Thoracic aorta endothelial cell (primary cell): ENCODE measurements around a stretch of chr22.

DNA sequence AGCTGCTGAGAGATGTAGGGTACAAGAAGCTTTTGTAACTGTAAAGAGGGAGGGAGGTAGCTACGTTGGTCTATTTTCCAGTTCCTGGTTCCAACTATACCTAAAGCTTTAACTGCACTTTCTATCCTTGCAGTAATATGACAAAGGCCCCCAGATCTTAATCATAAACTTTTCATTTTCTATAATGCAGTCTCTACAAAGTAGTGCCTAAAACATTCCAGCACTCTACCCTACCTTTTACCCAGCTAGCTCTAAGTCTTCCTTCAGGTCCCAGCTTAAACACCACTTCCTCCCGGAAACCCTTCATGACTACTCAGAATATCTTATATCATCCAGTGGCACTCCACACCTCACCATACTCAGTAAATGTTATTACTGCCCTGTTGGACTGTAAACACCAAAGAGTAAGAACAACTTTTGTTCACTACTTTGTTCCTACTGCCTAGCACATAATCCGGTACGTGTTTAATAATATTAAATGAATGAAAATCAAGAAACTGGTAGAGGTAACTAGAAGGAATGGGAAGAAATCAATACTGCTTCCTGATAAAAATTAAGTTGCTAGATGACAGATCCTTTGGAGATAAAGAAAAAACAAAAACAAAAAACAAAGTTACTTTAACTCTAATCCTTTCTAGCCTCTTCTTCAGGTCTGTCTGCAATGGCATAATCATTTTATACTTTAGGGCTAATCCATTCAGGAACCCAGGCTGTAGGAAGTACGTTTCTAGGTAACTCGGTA, 9.0 kb downstream of the MAPK1 start:
- CAGE, long polyA plus RNA = no peak

DNA sequence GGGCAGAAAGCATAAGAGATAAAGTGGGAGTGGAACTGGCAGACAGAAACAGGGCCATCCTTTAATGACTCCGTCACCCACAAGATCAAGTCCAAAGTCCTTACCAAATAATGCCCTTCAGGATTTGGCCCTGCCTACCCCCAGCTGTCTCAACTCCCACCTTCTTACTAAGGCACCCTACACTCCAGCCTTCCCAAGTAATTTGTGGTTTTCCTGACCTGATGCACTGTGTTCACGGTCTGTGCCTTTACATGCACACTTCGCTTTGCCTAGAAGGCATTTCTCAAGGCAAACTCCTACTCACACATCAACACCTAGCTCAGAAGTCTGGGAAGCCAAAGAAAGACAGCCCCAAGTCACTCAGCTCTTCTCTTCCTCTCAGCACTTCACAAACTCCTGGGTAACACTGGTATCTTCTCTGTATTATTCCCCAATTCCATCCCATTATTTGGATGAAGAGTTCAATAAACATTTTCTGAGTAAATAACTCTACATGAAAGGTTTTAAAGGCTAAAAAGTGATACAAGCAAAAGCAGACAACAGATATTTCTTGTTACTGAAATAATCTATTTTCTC, 5.9 kb downstream of the MAPK1 start:
- CAGE, long polyA plus RNA = no peak

GRCh38 chr22:21939233-21939777, 13.3 kb downstream of the PPM1F start:
- CAGE, long polyA plus RNA = no peak

- CAGE, long polyA plus RNA = no peak
These were observed 9.6 kb downstream of the PPM1F start for GRCh38 chr22:21942909-21943564.

- CAGE, long polyA plus RNA = no peak
These were observed 12.1 kb upstream of the PPM1F start for GRCh38 chr22:21964618-21965232.

DNA sequence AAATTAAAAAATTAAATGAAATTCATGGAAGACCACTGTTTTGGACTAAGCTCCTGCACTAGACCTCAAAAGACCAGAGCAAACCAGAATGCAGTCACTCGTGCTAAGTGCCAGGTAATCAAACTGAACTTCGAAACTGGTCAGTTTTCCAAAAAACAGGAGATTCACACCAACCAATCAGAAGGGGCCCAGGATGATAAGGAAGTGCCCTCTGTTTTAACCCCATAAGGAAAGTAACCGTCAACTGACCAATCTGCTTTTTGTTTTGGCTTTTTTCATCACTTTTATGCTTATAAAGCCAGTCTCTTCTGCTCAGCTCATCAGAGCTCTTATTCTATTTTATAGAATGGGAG, 10.0 kb upstream of the TOP3B start:
- CAGE, long polyA plus RNA = no peak

- CAGE, long polyA plus RNA = no peak
These were observed 12.1 kb upstream of the TOP3B start for GRCh38 chr22:21994735-21994983.

DNA sequence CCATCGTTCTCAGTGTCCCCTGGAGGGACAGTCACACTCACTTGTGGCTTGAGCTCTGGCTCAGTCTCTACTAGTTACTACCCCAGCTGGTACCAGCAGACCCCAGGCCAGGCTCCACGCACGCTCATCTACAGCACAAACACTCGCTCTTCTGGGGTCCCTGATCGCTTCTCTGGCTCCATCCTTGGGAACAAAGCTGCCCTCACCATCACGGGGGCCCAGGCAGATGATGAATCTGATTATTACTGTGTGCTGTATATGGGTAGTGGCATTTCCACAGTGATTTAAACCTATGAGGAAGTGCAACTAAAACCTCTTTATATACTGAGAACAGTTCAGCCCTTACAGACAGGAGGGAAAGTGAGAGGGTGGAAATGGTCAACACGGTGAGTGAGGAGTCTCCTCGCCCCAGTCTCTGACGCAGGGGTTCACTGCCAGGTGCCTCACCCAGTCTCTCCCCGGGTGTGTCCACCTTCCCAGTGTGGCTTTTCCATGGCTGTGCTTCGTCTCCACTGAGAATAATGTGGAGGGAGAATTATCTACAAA, 116.4 kb upstream of the TOP3B start:
- CAGE, long polyA plus RNA = no peak

- CAGE, long polyA plus RNA = no peak
These were observed 66.9 kb downstream of the GGTLC2 start for GRCh38 chr22:22711133-22711850.

- CAGE, long polyA plus RNA = no peak
These were observed 75.9 kb downstream of the GGTLC2 start for GRCh38 chr22:22720256-22720716.

DNA sequence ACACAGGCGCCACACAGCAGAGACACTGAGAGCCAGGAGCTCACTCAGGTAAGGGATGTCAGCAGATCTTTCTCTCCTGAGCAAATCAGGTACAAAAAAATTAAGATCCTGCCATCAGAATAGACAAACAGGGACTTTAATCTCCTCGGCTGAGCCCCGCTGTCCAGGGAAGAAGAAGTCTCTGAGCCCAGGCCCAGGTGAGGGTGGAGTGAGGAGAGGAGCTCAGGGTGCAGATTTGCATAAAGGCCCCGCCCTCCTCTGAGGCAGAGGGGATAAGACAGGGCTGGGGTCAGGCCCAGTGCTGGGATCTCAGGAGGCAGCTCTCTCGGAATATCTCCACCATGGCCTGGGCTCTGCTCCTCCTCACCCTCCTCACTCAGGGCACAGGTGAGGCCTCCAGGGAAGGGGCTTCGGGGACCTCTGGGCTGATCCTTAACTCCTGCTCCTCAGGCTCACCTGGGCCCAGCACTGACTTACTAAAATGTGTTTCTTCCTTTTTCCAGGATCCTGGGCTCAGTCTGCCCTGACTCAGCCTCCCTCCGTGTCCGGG, 89.9 kb downstream of the GGTLC2 start:
- CAGE, long polyA plus RNA = no peak

- CAGE, long polyA plus RNA = no peak
These were observed 108.5 kb downstream of the GGTLC2 start for GRCh38 chr22:22752725-22753419.

GRCh38 chr22:22929792-22930233, 42.2 kb downstream of the IGLL5 start:
- CAGE, long polyA plus RNA = no peak

DNA sequence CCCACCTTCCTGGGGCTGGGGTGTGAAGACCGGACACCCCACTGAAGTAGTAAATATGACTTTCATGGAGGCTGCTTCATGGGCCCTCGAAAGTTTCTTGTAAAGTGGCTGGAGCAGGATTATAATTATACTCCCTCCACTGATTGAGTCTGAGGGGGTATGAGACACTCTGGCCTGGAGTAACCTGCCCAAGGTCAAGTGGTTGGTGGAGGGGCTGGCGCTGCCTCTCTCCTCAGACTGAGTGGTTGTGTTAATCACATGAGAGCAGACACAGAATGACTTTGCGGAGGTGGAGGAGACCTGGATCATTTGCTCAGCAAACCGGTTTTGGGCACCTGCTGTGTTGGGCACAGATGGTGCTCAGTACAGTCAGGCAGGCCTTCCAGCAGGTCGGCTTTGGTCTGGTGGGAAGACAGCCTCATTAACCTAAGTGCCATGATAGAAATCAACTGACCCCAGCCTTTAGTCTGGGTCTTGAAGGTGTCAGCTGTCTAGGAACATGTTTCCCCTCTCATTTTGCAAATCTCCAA, 11.8 kb downstream of the BCR start:
- CAGE, long polyA plus RNA = no peak

DNA sequence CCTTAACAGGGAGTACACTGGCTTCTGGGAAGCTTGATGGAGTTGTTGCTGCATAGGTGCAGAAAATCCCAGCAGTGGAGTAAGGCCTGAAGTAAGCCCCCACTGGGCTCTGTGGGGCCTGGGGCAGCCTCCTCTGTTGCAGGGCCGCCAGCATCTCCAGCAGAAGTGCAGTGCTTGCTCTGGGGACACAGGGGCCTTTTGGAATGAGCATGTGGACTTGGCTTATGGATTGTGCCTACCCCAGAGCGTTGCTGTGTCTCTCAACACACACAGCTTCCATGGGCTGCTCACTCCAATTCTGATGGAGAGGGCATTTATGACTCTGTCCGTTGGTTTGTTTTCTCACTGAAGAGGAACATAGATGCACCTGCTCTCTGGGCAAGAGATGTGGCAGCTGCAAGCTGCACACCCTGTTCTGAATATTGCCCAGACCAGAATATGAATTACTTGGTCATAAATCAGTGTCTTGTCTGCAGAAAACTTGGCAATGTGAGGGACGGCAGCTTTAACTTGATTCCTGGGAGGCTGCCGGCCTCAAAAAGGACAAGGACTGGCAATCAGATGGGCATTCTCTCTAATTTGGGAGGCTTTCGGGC, 32.2 kb downstream of the BCR start:
- CAGE, long polyA plus RNA = no peak

DNA sequence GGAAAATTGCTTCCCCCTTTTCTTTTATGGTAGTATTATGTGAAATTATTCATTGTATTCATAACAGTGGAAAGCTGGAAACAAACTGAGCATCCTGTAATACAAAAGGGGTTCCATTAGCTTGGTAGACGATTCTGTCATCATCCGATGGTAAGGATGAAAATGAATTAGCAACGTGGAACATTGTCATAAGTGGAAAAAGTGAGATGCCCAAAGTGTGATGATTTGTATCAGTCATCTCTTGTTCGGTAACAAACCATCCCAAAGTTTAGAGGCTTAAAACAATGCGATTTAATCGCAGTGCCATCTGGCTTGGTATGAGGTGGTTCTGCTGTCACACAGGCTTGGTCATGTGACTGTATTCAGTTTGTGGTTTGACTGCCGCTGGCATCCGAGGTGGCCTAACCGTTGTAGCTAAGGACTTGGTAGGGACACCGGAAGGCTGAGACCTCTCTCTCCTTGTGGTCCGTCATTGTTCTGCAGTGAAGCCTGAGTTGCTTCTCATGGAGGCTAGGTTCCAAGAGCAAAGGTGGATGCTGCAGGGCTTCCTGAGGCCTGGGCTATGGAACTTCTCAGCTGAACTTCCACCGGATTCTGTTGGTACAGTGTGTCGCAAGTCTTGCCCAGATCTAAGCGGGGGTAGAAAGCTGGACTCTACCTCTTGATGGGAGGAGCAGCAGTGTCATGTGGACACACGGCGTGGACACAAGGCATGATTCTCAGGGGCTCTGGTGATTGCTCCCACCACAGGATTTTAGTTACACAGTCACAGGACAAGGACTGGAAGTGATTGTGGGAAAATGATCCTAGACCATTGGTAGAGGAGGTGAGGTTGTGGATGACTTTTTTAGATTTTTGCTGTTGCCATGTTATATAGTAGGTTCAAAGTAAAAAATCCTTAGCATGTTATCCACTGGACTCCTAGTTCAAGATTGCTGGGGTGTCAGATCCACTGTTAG, 36.3 kb downstream of the BCR start:
- CAGE, long polyA plus RNA = no peak

GRCh38 chr22:23217560-23218102, 37.3 kb downstream of the BCR start:
- CAGE, long polyA plus RNA = no peak

DNA sequence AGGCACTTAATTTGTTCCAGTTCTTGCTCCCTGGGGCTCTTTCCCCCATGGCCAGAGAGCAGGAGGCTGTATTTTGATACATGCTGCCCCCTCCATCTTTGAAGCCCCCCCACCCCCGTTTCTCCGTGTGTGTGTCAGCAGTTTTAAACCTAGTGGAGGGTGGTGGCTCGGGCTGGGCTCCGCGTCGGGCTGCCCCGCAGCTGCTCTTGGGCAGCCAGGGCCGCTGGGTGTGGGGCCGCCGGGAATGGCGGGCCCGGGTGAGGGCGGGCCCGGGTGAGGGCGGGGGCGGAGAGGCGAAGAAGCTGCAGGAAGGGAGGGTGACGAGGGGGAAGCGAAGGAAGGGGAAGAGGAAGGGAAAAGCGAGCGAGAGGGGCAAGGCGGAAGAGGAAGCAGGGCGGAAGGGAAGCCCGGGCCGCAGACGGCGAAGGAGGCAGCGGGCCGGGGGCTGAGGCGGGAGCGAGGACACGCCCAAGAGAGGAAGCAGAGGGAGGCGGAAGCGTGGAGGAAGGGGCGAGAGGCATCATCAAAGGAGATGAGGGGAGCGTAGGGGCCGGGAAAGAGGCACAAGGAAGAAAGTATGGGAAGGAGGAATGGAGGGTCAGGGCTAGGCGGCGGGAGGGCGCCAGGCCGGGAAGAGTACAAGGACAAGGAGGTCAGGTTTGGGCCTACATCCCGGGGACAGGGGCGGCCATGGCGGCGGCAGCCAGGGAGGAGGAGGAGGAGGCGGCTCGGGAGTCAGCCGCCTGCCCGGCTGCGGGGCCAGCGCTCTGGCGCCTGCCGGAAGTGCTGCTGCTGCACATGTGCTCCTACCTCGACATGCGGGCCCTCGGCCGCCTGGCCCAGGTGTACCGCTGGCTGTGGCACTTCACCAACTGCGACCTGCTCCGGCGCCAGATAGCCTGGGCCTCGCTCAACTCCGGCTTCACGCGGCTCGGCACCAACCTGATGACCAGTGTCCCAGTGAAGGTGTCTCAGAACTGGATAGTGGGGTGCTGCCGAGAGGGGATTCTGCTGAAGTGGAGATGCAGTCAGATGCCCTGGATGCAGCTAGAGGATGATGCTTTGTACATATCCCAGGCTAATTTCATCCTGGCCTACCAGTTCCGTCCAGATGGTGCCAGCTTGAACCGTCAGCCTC, 82.5 kb downstream of the BCR start:
- CAGE, long polyA plus RNA = no peak

GRCh38 chr22:23305813-23306335, 125.6 kb downstream of the BCR start:
- CAGE, long polyA plus RNA = no peak

DNA sequence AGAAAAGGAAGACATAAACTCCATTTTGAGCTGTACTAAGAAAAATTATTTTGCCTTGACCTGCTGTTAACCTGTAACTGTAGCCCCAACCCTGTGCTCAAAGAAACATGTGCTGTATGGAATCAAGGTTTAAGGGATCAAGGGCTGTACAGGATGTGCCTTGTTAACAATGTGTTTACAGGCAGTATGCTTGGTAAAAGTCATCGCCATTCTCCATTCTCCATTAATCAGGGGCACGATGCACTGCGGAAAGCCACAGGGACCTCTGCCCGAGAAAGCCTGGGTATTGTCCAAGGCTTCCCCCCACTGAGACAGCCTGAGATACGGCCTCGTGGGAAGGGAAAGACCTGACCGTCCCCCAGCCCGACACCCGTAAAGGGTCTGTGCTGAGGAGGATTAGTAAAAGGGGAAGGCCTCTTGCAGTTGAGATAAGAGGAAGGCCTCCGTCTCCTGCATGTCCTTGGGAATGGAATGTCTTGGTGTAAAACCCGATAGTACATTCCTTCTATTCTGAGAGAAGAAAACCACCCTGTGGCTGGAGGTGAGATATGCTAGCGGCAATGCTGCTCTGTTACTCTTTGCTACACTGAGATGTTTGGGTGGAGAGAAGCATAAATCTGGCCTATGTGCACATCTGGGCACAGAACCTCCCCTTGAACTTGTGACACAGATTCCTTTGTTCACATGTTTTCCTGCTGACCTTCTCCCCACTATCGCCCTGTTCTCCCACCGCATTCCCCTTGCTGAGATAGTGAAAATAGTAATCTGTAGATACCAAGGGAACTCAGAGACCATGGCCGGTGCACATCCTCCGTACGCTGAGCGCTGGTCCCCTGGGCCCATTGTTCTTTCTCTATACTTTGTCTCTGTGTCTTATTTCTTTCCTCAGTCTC, 42.1 kb downstream of the IGLL1 start:
- CAGE, long polyA plus RNA = no peak